ENCODE data around the genes C11orf16 and ASCL3.

DNA sequence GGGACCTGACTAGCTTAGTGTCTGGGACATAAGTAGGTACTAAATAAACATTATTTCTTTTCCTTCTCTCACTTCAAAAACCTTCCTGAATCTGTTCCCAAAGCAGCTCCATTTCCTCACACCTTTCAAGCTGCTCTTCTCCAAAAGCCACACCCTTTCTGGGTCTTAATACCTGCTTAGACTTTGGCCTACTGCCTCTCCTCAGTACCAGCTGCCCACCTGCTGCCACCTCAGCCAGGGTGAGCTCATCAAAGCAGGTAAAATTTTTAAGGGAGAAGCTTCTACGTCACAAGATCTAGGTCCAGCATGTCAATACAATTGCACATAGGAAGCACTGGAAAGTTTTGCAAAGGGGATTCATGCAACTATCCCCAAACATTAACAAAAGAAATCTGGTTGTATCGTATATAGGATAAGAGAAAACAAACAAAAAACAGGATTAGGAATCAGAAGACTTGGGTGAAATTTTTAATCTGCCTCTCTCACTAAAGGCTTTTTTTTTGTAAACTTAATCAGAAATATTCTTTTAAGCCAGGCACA, 19.4 kb downstream of the DENND2B start:
- RRBS, 2 experiments: no CpG with 5 or more reads among the region's 2 CpGs

DNA sequence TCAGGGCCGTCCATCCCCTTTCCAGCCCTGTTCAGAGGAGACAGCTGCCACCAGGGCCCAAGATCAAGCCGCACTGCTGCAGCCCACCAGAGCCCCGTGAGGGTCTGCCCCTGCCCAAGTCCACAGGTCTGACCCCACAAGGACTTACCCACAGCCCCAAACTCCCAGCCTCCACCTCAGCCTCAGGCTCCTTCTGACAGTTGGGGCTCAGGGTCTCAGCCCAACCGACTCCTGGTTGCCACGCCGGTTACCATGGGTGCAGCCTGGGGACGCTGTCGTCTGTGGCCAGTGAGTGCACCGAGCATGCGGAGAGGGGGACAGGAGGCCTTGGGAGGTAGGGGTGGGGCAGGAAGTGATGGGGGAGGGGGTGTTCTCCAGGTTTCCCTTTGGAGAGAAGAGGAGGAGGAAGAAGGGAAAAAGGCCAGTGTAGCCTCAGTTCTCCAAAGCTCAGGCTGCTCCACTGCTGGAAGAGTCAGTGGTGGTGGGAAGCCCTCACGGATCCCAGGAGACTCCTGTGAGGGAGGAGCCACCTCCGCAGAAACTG, at the start of gene C11orf16:
C11orf16 (minus strand) TSS at position 195 of the 544 bp plus-strand sequence.
- RRBS, 2 experiments: no CpG with 5 or more reads among the region's 12 CpGs

GRCh38 chr11:8942956-8943275, at the start of gene ASCL3:
TSS of gene ASCL3 (minus strand) at chr11:8943016.
- RRBS, 2 experiments: no CpG with 5 or more reads among the region's 3 CpGs

DNA sequence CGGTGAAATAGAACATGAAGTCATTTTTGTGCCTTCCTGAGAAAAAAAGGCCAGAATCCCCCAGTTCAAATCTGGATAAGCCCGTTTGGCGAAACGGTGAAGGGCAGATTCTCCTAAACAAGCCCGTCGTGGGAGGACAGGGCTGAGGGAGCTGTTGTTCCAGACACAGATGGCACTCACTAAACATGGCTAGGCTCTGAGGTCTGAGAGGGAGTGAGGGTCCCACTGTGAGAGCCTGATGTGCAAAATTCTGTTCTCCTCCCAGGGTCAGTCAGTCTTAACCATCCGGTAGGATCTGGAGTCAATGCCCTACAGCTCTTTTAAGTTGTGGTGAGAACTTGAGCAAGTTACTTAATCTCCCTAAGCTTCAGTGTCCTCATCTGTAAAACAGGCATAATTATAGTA, 40.1 kb downstream of the SCUBE2 start:
- RRBS, 2 experiments: no CpG with 5 or more reads among the region's 7 CpGs

GRCh38 chr11:9265846-9266331, 739 bp upstream of the DENND5A start:
- RRBS, 2 experiments: no CpG with 5 or more reads among the region's 11 CpGs

DNA sequence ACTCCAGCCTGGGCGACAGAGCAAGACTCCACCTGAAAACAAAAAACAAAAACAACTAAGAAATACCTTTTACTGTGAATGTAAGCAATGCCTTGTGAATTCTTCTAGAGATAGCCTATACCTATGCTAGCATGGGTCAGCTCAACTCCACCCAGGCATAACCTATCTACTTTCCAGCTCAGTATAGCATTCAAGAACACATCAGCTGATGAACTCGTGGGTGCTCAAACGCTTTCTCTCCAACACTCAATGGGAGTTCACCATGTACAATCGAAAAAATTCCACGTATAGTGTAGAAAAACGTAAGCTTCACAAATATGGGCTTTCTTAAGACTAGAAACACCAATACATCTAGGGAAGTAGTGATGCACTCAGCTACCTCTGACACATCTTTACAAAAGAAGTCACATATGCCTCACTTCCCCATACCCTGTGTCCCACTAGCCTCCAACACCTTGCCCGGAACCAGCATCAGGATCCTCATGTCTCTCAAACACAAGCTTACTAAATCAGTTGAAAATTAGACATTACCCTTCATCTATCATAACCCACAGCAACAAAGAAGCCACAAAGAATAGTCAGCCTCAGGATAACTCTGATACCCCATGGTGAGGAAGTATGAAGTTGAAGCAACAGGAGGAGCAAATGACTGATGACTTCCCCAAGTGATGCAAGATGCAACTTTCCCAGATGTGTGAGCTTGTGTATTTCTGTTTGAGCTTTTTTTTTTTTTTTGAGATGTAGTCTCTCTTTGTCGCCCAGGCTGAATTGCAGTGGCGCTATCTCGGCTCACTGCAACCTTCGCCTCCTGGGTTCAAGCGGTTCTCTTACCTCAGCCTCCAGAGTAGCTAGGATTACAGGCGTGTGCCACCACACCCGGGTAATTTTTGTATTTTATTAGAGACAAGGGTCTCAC, 8.3 kb upstream of the DENND5A start:
- RRBS, 2 experiments: no CpG with 5 or more reads among the region's 14 CpGs

DNA sequence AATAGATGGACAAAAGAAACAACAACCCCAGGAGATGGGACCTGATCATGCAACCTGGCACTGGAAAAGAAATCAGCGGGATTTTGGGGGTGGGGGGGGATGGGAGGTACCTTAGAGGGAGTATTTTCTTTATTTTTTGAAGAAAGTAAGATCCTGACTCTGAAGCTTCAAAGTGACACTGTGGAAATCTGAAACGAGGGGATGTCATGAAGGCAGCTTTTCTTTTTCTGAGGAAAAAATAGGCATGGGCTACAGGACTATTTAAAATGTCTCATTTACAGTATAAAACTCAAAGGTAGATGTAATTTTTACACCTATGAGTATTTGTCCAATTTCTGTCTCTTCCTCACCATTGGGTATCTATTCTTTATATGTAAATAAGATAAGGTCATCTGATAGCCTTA, 15.5 kb upstream of the ZNF143 start:
- RRBS, 2 experiments: no CpG with 5 or more reads among the region's 2 CpGs

DNA sequence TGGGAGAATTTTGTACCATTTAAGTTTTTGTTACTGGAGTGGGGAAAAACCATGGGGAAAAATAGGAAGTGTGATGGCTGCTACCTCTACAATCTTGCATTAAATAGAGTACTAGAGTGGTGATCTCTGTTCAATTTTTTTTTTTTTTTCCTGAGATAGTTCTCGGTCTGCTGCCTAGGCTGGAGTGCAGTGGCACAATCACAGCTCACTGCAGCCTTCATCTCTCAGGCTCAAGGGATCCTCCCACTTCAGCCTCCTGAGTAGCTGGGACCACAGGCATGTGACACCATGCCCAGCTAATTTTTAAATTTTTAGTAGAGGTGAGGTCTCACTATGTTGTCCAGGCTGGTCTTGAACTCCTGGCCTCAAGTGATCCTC, 3.3 kb upstream of the WEE1 start:
- RRBS, 2 experiments: no CpG with 5 or more reads among the region's 1 CpG

DNA sequence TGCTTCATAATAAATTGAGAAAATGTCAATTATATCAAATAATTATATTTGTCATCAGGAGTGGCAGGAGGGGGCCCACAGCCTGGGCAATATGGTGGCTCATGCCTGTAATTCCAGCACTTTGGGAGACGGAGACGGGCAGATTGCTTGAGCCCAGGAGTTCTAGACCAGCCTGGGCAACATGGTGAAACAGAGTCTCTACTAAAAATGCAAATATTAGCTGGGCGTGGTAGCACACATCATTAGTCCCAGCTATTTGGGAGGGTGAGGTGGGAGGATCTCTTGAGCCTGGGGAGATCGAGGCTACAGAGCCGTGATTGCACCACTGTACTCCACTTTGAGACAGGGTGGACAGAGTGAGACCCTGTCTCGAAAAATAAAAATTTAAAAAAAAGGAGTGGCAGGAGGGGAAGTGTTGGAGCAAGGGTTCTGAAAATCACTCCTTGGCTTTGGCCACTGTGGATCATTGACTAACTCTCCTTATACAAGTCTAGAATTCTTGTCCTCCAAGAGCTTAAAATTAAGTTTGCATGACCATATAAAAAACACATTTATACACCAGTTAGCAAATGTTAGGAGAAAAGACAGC, 2.4 kb upstream of the WEE1 start:
- RRBS, 2 experiments: no CpG with 5 or more reads among the region's 6 CpGs

DNA sequence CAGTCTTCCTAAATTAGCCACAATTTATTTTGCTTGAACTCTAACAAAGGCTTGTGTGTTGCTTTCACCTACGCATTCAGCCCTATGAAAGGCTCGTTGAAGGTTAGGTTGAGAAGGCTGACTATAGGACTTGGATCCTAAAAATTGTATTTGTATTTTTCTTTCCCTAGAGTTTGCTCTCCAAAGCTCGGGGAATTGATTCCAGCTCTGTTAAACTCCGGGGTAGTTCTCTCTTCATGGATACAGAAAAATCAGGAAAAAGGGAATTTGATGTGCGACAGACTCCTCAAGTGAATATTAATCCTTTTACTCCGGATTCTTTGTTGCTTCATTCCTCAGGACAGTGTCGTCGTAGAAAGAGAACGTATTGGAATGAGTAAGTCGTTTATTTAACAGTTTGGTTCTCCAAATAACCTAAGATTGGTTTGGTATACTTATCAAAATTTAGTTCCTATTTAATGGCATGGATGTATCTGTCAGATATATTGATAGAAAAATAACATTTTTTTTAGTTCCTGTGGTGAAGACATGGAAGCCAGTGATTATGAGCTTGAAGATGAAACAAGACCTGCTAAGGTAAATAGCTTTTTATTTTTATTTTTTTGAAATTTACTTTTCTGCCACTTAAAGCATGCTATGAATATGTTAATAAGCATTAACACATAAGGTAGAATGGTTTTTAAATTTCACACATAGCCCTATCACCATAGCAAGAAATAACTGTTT, 2.4 kb downstream of the WEE1 start:
- RRBS, 2 experiments: 2 to 10% methylated on average over 1 to 2 of the region's 10 CpGs

DNA sequence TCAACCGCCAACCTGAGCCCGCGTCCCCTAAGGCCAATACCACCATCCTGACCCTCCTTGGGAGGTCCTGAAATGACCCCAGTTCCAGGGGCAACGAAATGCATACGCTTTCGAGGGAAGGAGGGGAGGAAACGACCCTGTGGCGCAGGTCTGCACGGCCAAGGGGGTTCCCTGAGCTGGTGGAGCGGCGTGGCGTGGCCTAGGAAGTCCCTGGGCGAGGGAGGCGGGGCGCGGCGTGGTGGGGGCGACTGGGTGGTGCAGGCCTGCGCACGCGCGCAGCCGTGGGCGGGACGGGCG, 94.0 kb downstream of the SWAP70 start:
- RRBS, 2 experiments: no CpG with 5 or more reads among the region's 26 CpGs

DNA sequence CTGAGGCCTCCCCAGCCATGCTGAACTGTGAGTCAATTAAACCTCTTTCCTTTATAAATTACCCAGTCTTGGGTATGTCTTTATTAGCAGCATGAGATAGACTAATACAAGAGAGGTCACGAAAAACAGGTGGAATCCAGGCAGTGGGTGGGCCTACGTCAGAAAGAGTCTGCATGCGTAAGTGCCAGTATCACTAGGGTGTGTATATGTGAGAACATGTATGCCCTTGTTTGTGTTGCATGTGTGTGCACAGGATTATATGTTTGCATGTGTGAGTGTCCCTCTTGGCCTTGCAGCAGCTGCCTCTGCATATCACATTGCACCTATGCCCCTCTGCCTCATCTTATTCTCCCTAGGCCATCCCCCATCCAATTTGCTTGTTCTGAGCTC, 104.1 kb downstream of the SWAP70 start:
- RRBS, 2 experiments: no CpG with 5 or more reads among the region's 3 CpGs

DNA sequence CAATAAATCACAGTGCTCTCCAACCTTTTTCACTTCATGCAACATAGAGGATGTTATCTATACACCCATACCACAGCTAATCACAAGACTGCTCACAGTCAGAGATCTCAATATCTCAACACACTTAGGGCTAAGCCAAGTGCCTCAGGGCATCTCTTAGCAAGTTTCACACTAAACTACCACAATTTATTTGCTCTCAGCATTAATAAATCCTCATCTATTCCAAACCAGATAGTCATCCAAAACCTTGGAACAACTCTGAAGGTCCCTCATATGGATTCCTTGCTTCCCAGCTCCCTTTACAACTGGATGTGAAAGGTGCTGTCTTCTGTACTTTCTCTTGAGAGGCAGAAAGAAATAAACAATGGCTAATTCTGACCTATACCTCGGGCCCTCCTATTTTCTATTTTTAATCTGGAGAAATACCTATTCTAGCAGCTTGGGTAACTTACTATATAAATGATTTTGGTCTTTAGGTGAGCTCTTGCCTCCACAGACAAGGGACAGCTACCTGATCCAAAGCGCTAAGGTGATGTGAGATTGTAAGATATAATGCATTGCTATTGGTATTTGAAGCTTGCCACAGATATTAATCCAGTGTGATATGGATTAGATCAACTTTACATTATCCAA, 129.2 kb downstream of the SBF2 start:
- RRBS, 2 experiments: no CpG with 5 or more reads among the region's 2 CpGs

- RRBS, 2 experiments: no CpG with 5 or more reads among the region's 12 CpGs
These were observed 21.9 kb downstream of the SBF2 start for GRCh38 chr11:10272063-10272540.

DNA sequence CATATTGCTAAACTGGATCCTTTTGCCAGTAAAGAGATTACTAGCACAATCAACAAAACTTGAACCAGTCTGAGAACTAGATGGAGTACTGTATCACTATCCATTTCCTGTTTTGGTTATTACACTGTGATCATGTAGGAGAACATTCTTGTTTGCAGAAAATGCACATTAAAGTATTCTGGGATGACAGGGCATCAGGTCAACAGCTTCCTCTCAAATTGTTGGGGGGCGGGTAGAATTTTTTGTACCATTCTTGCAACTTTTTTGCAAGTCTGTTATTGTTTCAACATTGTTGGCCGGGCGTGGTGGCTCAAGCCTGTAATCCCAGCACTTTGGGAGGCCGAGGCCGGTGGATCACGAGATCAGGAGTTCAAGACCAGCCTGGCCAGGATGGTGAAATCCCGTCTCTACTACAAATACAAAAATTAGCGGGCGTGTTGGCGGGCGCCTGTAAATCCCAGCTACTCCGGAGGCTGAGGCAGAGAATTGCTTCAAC, 1.9 kb downstream of the SBF2 start:
- RRBS, 2 experiments: no CpG with 5 or more reads among the region's 12 CpGs

GRCh38 chr11:10307924-10308505, 3.1 kb downstream of the ADM start:
- RRBS, 2 experiments: no CpG with 5 or more reads among the region's 29 CpGs

GRCh38 chr11:10382501-10383089, 72.5 kb upstream of the AMPD3 start:
- RRBS, 2 experiments: no CpG with 5 or more reads among the region's 8 CpGs

DNA sequence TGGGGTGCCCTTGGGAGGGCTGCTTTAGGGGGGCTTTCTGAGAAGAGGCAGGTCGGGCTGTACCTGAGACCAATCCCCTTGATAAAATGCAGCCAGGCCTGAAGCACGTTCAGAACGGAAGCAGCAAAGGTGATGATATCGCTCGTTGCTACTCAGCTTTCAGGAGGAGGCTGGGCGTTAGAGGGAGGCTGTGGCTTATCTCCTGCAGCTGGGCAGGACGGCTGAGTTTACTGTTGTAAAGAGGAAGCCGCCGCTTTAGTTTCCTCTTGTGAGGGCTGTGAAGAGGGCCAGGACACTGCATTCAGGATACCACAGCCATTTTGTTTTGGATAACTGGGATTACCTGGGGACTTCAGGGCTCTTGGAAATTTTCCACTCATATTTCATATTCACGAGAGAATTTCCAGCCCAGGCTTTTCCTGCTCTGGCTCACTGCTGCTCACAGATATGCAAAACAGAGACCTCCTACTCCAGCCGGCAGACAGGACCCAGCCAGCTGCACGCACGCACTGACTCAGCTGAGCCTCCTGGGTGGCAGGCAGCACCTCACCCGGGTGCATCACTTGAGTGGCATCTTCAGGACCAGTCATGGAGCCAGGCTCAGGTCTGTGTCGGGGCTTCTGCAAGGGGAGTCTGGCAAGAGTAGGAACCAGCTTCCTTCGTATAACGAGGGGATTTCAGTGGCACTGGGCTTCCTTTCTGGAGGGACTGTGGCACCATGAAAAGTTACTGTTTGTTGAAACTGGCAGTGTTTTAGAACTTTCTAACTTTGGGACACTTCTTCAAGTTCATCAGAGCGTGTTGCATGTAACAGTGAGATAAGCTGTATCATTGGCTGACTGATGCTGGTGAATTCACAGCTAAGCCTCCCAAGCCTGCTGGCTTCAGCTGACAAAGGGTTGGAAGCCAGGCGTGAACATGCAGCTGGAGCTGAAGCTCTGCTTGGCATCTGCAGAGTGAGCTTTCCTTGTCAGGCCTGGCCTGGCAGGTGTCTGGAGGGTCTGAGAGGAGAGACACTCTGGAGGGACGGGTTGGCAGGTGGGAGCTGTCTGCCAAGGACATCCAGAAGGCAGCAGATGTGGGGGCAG, 1.1 kb downstream of the AMPD3 start:
- RRBS, 2 experiments: 2 to 4% methylated on average over 4 of the region's 20 CpGs

Data from bronchial epithelial cell (primary cell).